ENCODE measurements around the genes AQP2 and AQP5.

DNA sequence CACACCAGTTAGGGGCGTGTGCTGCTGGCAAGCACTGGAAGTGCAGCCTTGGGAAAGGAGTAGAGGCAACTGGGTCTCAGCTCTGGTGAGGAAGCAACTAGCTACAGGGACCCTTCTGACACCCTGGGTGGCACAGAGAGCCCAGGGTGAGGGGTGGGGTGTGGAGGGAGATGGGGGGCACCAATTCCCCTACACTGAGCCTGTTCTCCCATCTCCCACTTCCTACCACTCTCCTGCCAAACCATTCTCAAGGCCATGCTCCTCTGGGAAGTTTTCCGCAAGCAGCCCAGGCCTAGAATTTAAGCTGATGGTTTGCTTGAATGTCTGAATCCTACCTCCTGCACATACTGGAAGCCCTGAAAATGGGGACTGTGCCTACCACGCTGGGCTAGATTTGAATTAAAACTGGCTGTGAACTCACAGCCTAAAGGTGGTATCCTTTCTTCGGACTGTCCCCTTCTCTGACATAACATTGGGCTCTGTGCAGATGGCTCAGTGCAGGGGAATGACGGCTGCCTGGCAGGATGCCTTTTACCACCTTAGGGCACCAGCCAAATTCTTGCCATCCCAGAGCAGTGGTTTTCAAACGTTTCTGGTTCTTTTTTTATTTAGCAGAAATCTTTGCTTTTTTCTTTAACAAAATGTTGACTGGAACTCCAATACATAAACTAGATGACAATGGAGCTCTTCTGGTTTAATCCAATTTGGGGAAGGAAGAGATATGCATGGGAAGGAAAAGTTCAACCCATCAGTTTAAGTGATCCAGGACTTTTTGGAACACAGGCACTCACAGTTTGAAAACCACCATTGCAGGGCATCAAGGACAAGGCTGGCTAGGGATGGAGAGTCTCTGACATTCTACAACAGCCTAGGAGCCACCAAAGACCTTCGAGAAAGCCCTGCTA, 4.6 kb upstream of the PRKAG1 start:
- PRO-cap: no peak
- RRBS, 2 experiments: no CpG with 5 or more reads among the region's 7 CpGs

- PRO-cap: no peak
- RRBS, 2 experiments: 18 to 100% methylated on average over 4 to 15 of the region's 87 CpGs
Observed at GRCh38 chr12:49089777-49090723, 4.6 kb downstream of the DHH start.

- PRO-cap: unidirectional peak, plus-strand start at chr12:49161528
- RRBS, 2 experiments: no CpG with 5 or more reads among the region's 6 CpGs
Observed at GRCh38 chr12:49161246-49161715, 27.6 kb downstream of the TUBA1A start.

DNA sequence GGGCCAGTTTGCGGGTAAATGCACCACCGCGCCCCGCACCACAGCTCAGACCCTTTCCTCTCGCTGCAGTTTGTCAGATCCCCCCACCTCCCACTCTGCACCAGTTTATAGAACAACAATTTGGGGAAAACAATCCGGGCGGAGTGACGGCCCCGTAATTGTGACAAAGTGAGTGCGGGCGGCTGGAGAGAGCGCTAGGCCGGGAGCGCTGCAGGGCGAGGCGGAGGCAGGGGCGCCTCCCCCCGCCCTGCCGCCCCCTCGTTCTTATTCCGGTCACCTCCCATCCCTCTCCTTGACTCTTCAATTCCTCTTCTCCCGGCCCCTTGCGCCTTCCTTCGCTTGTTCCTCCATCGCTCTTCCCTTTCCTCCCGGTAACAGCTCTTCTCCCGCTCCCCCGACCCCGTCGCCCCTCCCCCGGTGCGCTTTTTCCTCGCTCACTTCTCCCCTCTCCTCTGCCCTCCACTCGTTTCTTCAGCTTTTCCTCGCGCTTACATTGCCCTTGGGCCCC, 659 bp upstream of the DNAJC22 start:
- PRO-cap: bidirectional peak, plus-strand start at position 166 of the sequence, minus-strand start at position 174 of the sequence
- RRBS, 2 experiments: 6 to 12% methylated on average over 24 to 25 of the region's 36 CpGs

DNA sequence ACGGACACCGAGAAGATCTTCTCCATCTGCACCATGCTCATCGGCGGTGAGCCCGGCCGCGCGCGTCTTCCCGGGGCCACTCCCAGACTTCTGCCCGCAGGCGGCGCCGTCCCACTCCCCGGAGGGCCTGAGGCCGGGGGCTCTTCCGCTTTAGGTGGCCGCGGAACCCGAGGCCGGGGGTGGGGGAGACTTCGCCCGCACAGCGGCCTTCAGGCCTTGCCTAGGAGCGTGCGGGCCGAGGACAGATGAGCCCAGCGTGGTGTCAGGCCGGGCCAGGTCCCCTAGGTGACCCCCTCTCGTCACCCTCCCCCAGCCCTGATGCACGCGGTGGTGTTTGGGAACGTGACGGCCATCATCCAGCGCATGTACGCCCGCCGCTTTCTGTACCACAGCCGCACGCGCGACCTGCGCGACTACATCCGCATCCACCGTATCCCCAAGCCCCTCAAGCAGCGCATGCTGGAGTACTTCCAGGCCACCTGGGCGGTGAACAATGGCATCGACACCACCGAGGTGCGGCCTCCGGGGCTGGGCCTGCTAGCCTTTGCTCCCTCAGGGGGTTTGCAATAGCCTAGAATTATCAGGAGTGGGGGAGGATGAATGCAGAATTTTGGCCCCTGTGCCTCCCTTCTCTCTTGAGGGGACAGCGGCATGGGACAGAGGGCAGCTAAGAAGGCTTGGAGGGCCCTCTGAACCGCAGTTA, 10.4 kb downstream of the KCNH3 start:
- PRO-cap: no peak
- RRBS, 2 experiments: 90% methylated on average over 12 of the region's 54 CpGs

GRCh38 chr12:49641814-49642192, 18.4 kb downstream of the PRPF40B start:
- PRO-cap: no peak
- RRBS, 2 experiments: no CpG with 5 or more reads among the region's 10 CpGs

DNA sequence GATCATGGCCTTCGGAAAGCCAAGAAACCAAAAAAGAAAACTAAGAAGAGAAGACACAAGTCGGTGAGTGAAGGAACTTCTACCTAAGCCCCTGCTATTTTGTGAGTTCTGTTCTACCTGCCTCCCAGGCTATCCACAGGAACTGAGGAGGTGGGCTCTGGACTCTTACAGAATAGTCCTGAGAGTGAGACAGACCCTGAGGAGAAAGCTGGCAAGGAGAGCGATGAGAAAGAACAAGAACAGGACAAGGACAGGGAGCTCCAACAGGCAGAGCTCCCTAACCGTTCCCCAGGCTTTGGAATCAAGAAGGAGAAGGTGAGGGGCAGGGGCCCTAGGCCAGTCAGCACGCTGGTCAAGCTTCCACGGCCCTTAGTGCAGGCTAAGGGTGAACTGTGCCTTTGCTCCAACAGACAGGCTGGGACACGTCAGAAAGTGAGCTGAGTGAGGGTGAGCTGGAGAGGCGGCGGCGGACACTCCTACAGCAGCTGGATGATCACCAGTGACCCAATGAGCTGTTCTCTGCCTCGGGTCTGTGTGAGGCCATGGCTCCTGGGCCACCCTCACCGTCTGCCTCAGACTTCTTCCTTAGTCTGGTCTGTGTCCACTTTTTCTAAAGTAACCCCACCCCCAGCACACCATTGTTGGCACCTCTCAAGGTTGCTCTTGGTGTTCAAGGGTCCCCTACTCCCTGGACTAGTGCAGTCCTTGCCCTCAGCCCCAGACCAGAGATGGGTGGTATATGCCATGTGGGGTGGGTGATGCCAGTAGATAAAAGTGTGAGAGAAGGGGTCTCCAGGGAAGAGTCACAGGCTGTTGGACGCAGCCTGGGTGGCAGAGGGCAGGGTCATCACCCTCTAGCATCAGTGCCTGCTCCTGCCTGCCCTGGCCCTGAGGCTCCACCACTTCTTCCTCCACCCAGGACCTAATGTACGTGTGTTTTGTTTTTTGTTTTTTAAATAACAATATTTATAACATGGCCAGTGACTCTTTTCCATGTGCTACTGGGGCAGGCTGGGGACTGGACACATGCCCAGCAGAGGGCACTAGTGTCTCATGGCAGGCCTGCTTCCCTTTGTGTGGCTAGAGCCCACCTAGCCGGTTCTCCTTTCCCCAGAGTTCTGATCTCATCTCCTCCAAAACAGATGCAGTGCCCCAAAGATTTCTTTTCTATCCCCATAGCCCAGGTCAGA, 20.7 kb downstream of the PRPF40B start:
- PRO-cap: no peak
- RRBS, 2 experiments: no CpG with 5 or more reads among the region's 15 CpGs

DNA sequence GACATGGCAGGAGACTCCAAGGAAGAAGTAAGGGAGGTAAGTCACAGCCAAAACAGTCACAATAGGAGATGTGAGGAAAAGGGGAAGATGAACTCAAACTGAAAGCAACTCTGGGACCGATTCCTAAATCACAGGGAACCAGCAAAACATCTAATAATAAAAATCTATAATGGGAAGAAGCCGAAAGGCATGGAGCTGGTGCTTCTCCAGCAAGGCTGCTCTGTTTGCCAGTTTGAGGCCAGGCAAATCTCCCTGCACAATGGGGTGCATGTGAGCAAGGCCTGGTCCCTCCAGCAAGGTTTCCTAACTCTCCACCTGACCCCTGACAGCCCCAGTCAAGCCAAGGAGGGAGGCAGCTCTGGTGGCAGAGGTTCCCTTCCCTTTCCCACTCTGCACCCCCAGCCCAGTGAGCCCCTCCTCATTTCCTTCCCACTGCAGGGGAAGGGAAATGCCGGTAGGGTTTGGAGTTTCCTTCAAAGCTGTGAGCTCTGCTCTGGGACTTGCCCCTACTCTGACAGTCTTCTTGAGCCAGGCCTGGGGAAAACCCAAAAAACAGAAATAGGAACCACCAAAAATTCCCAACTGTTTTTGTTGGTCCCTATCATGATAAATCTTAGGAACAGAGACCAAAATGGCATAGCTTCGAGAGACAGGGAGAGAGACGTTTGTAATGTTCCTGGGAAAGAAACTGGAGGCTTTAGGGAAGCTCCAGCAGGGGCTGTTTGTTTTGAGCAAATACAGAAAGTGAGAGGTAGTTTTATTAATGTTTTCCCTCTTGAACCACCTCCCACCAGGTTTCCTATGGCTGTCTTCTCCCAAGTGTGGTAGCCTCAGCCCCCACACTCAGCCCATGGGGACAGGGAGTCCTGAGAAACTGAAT, 34.7 kb downstream of the FMNL3 start:
- PRO-cap: no peak
- RRBS, 2 experiments: no CpG with 5 or more reads among the region's 5 CpGs

GRCh38 chr12:49838371-49838953, 4.4 kb downstream of the BCDIN3D start:
- PRO-cap: no peak
- RRBS, 2 experiments: no CpG with 5 or more reads among the region's 10 CpGs

GRCh38 chr12:49950535-49951060, at the start of gene AQP2:
AQP2 (plus strand) TSS chr12:49950737.
- PRO-cap: no peak
- RRBS, 2 experiments: 91 to 93% methylated on average over 5 of the region's 17 CpGs

- PRO-cap: no peak
- RRBS, 2 experiments: no CpG with 5 or more reads among the region's 11 CpGs
Observed at GRCh38 chr12:49959778-49960615, 1.7 kb upstream of the AQP5 start.

GRCh38 chr12:49961405-49962420, at the start of gene AQP5:
AQP5 (plus strand) TSS chr12:49961872.
- PRO-cap: no peak
- RRBS, 2 experiments: 88 to 96% methylated on average over 29 to 30 of the region's 120 CpGs

GRCh38 chr12:49983838-49984474, 11.2 kb downstream of the AQP6 start:
- PRO-cap: no peak
- RRBS, 2 experiments: no CpG with 5 or more reads among the region's 8 CpGs

- PRO-cap: no peak
- RRBS, 2 experiments: no CpG with 5 or more reads among the region's 7 CpGs
Observed at GRCh38 chr12:50017505-50017955, 7.8 kb downstream of the RACGAP1 start.

GRCh38 chr12:50085585-50085993, 447 bp downstream of the SMARCD1 start:
- PRO-cap: no peak
- RRBS, 2 experiments: no CpG with 5 or more reads among the region's 10 CpGs

GRCh38 chr12:50109829-50110657, 2.0 kb upstream of the COX14 start:
- PRO-cap: no peak
- RRBS, 2 experiments: no CpG with 5 or more reads among the region's 9 CpGs

DNA sequence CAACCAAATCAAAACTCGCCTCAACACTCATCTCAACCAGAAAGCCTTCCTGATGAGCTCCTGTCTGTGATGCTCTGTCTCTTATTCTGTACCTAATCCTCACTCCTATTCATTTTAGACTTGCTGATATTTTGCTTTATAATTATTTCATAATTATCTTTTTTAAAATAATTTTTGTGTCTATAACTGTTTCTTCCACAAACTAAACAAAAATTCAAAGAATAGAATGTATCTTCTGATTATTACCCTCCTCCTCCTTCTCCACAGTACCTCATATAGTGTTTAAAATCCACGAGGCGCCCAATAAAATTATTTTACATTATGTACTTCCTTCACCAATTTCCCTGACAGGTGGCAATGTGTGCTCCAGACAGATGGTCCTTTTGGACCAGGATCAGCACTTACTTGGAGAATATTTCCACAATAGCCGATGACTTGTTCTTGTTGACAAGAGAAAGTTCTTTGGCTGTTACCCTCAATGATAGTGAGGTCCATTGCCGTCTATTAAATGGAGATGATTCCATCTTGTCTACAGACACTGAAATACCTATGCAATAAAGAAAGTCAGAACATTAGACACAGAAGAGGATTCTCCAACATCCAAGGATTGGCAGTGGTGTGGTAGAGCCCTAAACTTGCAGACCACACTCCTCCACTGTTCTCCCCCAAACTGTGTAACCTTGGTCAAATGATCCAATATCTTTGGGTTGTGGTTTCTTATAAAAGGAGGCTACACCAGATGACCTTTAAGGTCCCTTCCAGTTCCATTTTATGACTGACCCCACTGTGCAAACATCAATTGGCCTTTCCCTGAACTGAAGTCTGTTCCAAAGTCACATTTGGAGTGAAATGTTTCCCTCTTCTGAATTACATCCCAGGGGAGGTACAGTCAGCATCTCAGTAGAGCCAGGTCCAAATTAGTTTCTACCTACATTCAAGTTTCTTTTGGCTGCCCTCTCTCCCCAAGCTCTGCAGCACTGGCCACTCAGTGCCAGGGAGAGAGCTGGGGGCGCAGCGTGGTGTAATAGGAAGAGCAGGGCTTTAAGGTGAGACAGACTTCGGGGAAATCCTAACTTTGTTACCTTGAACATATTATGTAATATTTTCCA, 34.7 kb downstream of the LIMA1 start:
- PRO-cap: no peak
- RRBS, 2 experiments: no CpG with 5 or more reads among the region's 8 CpGs

DNA sequence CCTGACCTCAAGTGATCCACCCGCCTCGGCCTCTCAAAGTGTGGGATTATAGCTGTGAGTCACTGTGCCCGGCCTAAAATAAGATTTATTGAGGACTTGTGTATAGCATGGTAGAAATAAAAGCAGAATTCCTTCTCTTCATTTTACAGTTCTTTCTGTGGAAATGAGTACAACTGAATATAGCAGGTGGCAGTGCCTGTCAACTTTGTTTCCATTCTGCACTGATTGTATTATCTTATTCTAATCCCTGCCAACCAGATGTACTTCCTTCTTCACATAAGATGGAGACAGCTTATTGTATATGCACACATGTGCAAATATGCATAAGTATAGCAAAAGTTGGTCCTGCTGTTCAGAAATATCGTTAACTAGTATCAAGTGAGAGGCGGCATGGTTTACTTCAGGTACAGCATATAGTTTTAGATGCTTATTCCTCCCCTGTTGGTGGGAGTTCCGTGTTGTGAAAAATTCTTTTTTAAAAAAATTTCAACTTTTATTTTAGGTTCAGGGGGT, 41.1 kb downstream of the DIP2B start:
- PRO-cap: no peak
- RRBS, 2 experiments: no CpG with 5 or more reads among the region's 6 CpGs

- PRO-cap: no peak
- RRBS, 2 experiments: no CpG with 5 or more reads among the region's 10 CpGs
Observed at GRCh38 chr12:50589331-50590332, 84.8 kb downstream of the DIP2B start.

DNA sequence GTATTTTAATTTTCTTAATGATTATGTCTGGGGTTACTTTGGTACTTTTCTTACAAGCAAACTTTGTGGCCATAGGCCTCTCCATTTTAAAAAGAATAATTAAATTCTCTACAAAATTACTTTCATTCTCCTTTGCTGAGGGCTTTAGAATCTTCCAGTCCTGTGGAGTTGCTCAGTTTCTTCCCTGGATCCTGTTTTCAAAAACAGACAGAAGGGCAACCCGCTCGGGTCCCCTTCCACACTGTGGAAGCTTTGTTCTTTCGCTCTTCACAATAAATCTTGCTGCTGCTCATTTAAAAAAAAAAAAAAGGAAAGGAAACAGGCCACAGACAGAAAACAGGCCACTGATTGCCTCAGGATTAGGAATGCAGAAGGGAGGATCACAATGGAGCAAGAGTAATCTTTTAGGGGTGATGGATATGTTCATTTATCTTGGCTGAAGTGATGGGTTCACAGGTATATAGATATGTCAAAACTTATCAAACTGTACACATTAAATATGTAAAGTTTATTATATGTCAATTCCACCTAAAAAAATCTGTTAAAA, 2.0 kb upstream of the METTL7A start:
- PRO-cap: no peak
- RRBS, 2 experiments: no CpG with 5 or more reads among the region's 3 CpGs

Measured in HEK293 (cell line).